ENCODE measurements around the gene CAND2.

GRCh38 chr3:11385379-11385992 is 113.3 kb downstream of the ATG7 start:
- PRO-cap, result no peak

- PRO-cap, result no peak
Measured at GRCh38 chr3:11386276-11386794, 114.1 kb downstream of the ATG7 start.

GRCh38 chr3:11430233-11430778 is 158.1 kb downstream of the ATG7 start:
- PRO-cap, result no peak

DNA sequence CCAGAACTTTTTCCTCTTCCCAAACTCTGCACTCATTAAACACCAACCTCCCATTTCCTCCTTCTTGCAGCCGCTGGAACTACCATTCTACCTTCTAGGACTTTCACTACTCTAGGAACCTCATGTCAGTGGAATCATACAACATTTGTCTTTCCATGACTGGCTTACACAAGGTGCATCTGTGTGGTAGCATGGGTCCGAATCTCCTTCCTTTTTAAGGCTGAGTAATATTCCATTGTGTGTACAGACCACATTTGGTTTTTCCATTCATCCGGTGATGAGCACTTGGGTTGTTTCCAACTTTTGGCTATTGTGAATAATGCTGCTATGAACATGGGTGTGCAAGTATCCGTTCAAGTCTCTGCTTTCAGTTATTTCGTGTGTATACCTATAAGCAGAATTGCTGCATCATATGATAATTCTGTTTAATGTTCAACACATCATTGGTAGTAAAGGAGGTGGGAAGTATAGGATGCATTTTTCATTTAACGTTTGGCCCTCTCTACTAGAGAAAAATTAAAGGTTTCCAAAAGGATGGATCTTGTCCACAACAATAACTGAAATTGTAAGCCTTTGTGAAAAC is 63.5 kb downstream of the VGLL4 start:
- PRO-cap, result no peak

GRCh38 chr3:11592768-11593135 is 51.0 kb downstream of the VGLL4 start:
- PRO-cap, result no peak

DNA sequence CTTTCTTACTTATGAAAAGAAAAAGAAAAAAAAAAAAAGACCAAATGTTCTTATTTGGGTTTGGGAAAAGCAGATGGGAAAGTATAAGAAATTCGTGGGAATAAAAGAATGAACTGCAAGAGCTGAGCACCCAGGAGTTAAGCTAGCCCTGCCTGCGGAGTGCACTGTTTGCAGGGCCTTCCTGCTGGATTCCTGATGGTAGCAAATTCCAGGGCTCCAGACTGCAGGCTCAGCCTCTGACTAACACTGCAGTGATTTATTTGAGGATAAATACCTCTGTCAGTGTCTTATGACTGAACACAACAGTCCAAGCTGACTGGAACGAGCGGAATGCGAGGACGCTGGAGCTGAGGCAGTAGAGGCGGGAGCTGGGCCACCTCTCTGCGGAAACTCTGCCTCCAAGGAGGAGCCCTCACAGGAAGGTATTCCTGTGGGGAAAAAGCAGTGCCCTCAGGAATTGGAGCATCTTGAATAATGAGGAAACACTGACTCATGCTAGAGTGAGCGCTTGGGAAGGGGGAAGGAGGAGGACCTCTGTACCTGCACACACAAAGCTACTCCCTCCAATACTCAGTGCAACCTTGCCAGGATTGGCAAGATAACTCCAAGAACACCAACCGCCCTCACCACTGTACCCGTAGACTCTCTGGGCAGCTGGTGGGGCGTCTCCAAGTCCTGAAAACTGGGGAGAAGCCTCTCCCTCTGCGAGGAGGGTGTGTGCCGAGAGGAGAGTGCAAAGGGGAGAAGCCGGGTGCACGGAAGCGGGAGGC is 43.2 kb downstream of the VGLL4 start:
- PRO-cap, result no peak

DNA sequence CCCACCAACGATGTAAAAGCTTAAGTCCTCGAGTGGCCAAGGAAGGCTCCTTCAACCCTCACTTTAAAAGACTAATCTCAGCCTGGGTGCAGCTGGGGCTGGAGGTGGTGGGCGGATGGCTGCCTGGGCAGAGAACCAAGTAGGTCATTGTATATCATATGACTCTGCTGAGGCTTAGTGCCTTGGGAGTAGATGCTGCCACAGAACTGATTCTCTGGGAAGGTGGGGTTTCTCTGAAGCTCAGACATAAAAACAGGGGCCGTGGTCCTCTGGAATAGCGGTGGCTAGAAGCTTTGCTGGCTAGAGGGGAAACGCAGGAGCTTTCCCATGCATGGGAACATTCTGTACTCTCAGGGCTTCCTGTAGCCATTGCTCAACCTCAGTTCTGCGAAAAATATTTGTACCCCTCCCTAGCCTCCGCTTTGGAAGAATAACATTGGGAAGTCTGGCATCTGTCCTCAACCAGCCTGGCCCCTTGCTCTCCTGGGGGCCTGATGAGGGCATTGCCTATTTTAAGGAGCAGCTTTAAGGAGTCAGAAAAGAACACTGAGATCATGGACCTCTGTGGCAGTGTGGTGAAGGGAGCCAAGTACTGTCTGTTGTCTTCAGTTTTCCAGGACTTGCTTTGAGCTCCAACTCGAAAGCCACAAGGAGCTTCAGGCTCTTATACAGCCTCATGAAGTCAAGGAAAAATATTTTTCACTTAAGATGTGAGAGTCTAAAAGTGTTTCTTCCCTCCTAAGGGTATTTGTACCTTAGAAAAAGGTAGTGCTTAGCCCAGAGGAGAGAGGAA is 14.6 kb downstream of the TIMP4 start:
- PRO-cap, result no peak

GRCh38 chr3:12286921-12287322 is 1.9 kb upstream of the PPARG start:
- PRO-cap, result no peak

- PRO-cap, result no peak
Measured at GRCh38 chr3:12405734-12406425, 78.4 kb upstream of the TSEN2 start.

DNA sequence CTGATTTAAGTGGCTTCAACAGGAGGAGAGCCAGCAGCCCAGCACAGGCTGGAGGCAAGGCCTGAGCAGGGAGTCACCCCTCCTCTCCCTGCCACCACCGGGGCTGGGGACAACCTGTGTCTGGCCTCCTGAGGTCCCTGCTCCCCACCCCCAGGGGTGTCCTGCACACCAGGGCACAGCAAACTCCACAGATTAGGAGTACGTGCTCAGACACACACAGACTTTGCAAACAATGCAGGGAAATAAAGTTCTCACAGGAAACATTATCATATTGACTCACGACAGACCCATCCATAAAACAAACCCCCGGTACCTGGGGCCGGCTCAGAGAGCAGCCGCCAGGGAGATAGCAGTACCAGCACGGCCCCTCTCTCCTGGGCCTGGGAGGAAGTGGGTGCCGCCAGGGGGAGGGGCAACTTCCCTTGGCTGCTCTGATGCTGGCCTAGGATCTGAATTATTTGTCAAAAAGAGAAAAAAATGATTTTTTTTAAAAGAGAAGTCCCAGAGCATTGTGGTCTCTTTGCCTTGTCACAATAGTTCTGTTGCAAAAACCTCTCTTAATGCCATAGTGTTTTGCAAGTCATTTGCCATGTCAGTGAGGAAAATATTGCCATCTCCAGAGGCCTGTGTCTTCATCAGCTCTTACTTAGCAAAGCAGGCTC is 21.9 kb upstream of the TSEN2 start:
- PRO-cap, result no peak

- PRO-cap, result no peak
Measured at GRCh38 chr3:12553791-12554995, 2.7 kb upstream of the MKRN2 start.

GRCh38 chr3:12719917-12720490 is 39.1 kb downstream of the TMEM40 start:
- PRO-cap, result no peak

GRCh38 chr3:12729228-12729747 is 29.8 kb downstream of the TMEM40 start:
- PRO-cap, result no peak

- PRO-cap, result bidirectional peak, plus-strand start at chr3:12796682, minus-strand start at chr3:12796594; unidirectional peak, minus-strand start at chr3:12796755
Measured at GRCh38 chr3:12796355-12796894, at the start of gene CAND2. Gene CAND2 (plus strand): TSS chr3:12796680.

GRCh38 chr3:12834316-12834510 is 7.2 kb downstream of the RPL32 start:
- PRO-cap, result no peak

- PRO-cap, result no peak
Measured at GRCh38 chr3:12868913-12869529, 27.7 kb upstream of the RPL32 start.

GRCh38 chr3:12875858-12876608 is 34.7 kb upstream of the RPL32 start:
- PRO-cap, result no peak

GRCh38 chr3:12897885-12899048 is 56.9 kb upstream of the RPL32 start:
- PRO-cap, result no peak

GRCh38 chr3:12905066-12906175 is 64.1 kb upstream of the RPL32 start:
- PRO-cap, result no peak

- PRO-cap, result no peak
Measured at GRCh38 chr3:12909193-12909895, 68.0 kb upstream of the RPL32 start.

Data from type B pancreatic cell (in vitro differentiated cells).